Metastatic Pancreatic Carcinoma in the Ovary (tissue), 1 donor: ENCODE measurements around a stretch of chr20.

DNA sequence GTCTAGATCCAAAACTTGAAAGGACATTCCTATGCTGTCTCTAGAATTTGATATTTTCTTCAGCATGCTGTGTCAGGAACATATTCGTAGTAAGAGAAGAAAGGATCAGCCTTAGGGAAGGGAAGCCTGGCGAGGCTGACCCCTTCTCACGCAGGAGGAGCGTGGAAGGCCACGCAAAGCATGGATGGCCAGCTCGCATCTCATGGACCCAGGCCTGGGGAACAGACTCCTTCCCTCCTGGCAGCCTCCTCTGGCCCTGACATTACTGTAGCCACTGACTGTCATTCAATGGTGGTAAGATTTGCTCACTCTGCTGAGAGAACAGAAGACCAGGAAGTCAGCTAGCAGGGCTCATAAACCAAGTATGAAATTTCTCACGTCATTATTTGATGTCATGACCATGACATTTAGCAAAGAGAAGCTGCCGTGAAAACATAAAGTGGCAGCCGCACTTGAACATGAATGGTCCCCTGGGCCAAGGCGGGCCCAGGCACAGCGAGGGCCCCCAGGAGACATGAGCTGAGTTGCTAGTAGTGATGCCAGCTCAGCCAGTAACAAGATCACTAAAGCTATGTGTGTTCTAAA lies 20.3 kb downstream of the ACSS1 start:
- PRO-cap: no peak

DNA sequence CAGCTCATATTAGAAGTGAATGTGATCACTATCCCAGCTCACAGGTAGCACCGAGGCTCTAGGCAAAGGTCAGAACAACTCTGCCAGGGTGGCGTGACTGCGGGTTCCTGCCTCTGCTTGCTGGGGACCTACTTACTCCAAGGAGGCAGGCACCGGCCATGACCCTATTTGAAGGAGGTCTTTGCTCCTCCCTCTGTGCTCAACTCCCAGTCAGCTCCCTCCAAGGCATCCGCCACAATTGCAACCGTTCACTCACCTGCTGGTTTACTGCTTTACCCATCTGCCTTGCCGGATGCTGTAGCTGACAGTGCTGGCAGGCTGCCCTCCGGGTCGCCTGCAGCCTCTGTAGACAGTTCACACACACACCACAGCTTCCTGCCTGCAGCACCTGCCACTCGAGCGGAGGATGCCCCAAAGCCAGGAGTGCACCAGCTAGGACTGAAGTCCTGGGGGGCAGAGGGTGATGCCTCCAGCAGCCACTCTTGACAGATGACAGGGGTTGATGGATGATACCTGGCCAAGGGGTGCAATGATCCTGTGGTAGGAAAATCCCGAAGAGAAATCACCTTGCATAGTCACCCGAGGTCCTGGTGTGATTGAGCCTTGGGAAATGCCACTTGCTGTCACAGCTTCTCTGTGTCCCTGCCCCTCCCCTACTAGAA lies 8.8 kb upstream of the VSX1 start:
- PRO-cap: no peak

DNA sequence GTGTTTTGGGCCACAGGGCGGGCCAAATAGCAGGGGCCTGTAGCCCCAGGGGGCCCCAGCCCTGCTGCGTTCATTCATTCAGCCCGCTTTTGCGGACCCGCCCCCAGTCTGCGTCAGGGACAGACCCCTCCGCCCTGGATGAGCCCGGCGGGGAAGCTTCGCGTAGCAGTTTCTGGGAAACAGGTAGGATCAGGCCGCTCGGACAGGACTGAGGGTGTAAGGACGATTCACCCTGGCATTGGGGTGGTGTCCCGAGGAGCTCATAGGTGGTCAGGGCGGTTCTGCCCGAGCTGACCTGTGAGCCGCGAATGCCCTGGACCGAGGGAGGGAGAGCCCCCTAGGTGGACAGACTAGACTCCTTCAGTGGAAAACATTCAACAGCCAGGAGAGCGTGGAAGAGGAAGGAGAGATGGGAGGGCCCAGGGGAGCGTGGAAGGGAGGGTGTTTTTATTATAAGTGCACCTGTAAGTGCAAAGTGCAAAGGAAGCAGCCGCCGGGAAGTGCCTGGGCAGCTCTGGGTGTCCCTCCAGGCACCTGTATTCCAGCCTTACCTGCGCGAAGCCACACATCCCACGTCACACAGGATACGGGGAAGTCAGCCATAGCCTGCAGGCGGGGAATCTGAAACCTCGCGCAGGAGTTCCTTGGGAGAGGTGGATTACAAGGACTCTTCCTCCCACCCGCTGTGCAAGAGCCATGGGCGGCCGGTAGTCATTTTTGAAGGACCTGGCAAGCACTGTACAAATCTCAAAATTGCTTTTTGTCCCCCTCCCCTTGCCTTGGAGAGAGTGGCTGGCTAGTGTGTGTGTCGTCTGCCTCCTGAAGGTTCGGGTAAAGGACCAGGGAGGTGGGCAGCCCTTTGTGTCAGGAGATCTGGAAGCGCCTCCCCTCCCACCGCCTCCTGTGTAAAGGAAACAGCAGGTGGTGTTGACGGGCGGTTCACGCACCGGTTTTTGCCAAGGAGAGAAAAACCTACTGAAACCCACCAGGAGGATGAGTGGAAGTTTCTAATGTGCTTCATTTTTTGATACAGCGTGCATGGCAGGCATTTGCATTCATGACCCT lies 892 bp downstream of the ENTPD6 start:
- PRO-cap: unidirectional peak, minus-strand start at position 833 of the sequence

- PRO-cap: no peak
Measured at GRCh38 chr20:25221592-25222540, 26.0 kb upstream of the PYGB start.

DNA sequence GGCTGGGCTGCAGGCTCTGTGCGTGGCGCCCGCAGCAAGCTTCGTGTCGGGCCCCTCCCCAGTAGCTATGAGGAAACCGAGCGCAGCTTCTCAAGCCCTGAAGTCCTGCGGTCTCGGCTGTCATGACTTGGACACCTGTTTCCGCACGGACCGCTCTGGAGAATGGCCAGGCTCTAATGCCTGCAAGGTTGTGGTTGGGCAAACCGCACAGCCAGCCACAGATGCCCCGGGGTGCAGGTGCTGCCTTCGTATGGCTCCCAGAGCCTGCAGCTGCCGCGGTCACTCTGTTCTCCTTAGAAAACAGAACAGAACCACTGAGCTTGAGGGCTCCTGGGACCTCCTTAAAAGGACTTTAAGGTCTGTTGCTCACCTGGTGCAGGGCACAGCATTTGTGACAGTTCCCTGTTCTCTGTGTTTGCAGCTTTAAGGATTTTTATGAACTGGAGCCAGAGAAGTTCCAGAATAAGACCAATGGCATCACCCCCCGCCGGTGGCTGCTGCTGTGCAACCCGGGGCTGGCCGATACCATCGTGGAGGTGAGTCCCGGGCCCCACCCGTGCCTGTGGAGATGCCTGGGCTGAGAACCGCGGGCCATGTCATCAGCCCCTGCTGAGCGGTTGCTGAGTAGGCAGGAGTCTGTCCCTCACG lies 33.9 kb downstream of the PYGB start:
- PRO-cap: no peak

DNA sequence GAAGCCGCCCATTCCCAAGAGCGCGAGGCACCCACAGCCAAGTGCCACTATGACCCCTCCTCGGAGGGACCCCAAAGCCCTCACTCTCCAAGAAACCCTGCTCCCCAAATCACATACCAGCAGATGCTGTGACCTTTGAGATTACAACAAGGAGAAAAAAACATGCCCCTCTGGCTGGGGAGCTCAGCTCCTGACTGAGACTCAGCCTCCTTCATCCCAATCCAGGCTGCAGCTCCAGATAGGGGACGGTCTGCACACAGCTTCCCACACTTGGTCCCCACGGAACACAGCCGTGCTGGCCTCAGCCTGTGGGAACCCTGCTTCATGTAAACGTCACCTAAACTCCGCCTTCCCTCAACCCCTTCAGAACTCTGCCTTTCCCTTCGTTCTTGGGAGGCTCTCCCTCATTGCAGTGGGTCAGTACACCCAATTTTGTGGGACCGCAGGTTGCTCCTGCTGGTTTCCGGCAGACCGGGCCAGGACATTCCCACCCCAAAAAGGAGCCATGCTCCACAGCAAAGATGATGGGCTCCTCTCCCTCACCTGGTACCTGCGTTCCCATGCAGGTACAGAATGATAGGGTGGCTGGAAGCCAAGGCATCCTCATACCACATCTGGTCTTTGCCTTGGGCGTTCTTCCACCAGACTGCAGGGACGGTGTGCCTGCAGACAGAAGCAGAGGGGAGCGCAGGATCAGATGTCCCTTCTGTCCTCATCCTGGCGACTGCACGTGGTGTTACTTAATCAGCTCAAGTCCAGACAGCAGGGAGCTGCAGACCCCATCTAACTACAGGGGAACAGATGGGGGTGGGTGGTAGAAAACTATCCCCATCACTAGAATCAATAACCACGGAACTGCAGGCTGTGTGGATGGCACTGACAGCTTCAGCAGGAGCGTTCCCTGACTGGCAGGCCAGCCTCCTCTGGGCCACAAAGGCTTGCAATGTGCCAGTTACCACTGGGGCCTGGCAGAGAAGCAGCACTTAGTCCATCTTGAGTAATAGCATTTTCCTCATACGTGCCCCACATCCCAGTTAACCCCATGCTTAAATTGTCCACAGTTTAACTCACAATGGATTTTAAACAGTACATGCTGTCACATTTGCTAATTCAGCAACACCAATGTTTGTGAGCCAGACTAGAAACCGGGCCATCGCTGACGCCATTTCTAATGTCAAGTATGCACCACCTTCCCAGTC lies 70.6 kb downstream of the ABHD12 start:
- PRO-cap: no peak

- PRO-cap: no peak
Measured at GRCh38 chr20:25324398-25324867, 66.2 kb downstream of the ABHD12 start.

- PRO-cap: no peak
Measured at GRCh38 chr20:25532555-25533597, 52.5 kb downstream of the NINL start.

- PRO-cap: no peak
Measured at GRCh38 chr20:26252830-26253138, 556.1 kb upstream of the ZNF337 start.

- PRO-cap: no peak
Measured at GRCh38 chr20:30283273-30284020, 974.0 kb upstream of the DEFB115 start.

DNA sequence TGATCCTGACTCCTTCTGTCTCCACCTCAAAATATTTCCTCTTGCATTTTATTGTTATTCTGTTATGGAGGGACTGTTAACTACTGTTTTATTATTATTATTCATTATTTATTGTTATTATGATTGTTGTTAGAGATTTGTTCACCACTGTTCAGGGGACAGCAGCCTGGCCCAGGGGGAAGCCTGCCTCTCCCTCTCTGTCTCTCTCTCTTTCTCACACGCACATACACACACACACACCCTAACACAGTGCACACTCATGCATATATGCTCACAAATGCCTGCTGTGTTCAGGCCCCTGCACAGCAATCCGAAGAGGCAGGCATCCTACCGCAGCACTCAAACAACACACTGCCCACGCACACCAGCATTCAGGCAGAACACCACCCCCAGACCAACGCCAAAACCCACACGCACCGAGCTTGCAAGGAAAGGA lies 968.6 kb upstream of the DEFB115 start:
- PRO-cap: no peak

GRCh38 chr20:30290343-30291069 lies 967.0 kb upstream of the DEFB115 start:
- PRO-cap: no peak

- PRO-cap: no peak
Measured at GRCh38 chr20:31515493-31516608, 1.6 kb downstream of the HM13 start.

GRCh38 chr20:31594255-31594689 lies 10.8 kb upstream of the ID1 start:
- PRO-cap: no peak

DNA sequence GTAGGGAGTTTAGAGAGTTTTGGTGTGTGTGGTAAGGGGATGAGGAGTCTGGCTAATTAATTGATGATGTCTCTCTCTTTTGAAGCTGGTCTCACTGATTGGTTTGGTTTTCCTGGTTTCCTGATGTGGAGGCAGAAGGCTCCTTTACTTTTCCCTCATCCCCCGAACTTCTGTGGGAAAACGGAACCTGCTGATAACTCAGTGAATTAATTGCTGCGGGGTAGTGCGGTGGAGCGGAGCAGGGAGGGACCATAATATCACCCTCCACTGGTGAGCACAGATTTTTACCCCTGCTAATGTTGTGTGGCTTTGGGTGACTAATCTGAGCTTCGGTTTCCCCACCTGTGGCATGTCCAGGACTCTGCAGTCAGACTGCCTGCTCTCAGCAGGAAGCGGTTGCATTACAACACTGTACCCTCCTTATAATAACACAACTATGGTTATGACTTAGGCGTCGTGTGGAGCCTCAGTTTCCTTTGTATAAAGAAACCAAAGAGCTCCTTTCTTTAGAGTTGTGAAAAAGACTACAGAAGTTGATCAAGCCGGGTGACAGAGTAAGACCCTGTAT lies 2.3 kb upstream of the ID1 start:
- PRO-cap: no peak

DNA sequence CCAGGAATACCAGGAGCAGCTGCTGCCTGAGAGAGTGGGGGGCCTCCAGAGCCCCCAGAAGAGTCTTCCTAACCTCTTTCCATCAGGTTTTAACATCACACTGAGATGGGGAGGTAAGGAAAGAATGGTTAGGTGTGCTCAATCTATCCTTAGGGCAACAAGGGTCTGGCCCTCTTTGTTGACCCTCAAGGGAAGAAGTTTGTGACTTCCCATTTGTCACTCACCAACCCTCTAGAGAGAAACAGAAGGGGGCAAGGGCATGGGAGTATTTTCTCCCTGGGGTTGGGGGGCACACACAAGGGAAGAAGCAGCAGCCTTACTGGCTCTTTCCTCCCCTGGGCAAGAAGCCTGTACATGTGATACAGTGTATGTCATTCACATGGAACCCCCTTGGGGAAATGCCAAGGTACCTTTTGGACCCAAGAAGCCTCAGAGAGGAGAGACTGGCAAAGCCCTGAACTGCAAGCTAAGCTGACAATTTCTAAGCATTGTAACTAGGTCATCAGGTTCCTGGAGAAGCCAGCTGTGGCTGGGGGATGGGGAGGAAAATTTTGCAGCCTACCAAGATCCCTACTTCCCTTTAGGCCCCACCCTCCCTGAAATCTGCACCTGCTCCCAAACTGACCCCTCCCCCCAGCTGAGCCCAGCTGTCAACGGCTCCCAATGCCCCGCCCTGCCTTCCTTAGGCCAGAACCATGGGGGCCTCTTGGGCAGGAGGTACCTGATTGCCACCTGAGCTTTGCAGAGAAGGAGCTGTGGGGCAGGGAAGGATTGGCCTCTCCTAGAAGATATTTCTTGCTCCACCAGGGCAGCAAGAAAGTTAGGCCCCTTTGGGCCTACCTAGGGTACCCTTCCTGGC lies 14.5 kb downstream of the BCL2L1 start:
- PRO-cap: no peak

DNA sequence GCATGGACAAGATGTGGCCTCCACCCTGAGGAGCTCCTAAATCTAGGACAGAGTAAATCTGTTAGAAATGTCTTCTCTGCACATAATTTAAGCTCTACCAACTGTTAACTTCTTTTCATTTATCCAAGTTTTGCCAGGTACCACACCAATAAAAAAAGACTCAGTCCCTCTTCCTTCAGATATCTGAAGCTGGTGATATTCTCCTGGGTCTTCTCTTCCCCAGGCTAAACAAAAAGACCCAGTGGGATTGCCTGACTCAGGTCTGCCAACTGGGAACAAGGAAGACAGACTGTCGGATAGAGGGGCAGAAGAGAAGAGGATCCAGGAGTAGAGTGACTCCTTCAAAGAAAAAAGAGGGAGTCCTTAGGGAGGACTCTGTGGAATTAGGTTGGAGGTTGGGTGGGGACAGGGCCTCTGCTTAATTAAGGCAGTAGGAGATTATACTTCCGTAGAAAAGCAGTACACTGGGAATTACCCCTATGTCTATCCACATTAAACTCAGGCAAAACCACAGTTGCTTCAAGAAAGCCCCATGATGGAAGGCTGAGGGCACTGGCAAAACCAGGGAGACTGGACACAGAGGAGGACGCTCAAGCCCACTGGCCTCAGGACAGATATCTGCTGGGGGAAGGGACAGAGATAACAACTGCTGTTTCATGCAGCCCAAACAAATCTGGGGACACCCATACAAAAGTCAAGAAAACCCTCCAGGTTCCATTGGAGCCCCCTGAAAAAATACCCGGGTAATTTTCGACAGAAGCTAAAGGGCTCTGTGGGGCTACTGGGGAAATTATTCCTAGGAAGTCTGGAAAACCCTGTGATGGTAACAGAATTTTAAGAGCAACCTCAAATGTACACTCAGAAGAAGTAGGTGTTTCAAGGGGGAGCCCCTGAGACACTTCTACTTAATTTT lies 5.7 kb downstream of the BCL2L1 start:
- PRO-cap: no peak

DNA sequence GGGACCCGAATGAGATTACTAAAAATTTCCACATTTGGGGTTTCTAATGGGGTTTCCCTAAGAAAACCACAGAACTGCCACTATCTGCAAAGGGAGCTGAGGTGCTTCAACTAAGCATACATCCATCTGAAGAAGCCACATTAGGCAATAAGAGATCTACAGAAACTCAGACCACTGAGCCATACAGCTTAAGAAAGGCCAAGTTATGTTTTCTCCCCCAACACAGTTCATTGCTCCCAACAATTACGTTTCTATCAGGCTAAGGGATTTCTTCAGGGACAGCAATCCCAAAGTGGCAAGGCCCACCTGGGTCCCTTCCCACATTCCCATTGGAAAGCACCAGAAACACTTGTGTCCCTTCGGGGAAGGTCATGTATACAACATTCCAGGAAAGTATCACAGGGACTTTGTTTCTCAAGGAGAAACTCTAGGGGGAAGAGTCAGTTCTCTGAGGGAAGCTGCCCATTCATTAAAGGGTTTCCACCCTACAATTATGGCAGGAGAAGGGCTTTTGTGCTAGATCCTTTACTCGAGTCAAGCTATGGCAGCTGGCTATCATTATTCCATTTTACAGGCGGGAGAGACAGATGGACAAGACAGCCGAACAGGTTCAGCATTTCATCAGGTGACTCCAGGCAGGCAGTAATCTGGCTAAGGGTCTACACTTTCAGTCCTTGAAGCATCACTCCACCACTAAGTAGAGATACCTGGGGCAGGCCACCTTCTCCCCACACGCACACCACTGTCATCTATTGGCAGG lies 4.9 kb downstream of the BCL2L1 start:
- PRO-cap: no peak

- PRO-cap: no peak
Measured at GRCh38 chr20:32154827-32155444, 45.4 kb downstream of the TM9SF4 start.

- PRO-cap: no peak
Measured at GRCh38 chr20:32249345-32249752, 28.1 kb upstream of the KIF3B start.